ENCODE measurements around a stretch of chr5.

- PRO-cap = no peak
- RAMPAGE, long total RNA, 4 experiments = no peak in any of the 4 experiments
Observed at GRCh38 chr5:243267-244415, 25.5 kb downstream of the SDHA start.

DNA sequence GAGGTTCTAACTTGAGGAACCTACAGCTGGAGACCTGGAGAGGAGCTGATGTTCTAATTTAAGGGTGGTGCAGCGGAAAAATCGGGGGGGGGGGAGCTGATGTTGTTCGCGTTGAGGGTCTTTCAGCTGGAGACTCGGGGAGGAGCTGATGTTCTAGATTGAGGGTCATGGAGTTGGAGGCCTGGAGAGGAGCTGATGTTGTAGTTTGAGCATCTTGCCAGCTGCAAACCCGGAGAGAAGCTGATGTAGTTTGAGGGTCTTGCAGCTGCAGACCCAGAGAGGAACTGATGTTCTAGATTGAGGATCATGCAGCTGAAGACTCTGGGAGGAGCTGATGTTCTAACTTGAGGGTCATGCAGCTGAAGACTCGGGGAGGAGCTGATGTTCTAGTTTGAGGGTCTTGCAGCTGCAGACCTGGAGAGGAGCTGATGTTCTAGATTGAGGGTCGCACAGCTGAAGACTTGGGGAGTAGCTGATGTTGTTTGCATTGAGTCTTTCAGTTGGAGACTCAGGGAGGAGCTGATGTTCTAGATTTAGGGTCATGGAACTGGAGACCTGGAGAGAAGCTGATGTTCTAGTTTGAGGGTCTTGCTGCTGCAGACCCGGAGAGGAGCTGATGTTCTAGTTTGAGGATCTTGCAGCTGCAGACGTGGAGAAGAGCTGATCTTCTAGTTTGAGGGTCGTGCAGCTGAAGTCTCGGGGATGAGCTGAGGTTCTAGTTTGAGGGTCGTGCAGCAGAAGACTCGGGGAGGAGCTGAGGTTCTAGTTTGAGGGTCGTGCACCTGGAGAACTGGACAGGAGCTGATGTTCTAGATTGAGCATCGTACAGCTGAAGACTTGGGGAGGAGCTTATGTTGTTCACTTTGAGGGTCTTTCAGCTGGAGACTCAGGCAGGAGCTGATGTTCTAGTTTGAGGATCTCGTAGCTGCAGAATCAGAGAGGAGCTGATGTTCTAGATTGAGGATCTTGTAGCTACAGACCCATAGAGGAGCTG, 11.0 kb downstream of the PDCD6 start:
- PRO-cap = no peak
- RAMPAGE, long total RNA, 4 experiments = start-site peak on the plus strand in 2 of 4 experiments, centred at positions 412 to 694 of the sequence, 11 to 16 reads per replicate

- PRO-cap = no peak
- RAMPAGE, long total RNA, 4 experiments = no peak in any of the 4 experiments
Observed at GRCh38 chr5:377303-377579, 55.7 kb downstream of the AHRR start.

- PRO-cap = no peak
- RAMPAGE, long total RNA, 4 experiments = no peak in any of the 4 experiments
Observed at GRCh38 chr5:413368-413879, 29.6 kb upstream of the EXOC3 start.

- PRO-cap = no peak
- RAMPAGE, long total RNA, 4 experiments = no peak in any of the 4 experiments
Observed at GRCh38 chr5:474706-475535, 31.9 kb downstream of the EXOC3 start.

GRCh38 chr5:522906-523749, 1.1 kb downstream of the SLC9A3 start:
- PRO-cap = bidirectional peak, plus-strand start at chr5:523326, minus-strand start at chr5:523178
- RAMPAGE, long total RNA, 4 experiments = no peak in any of the 4 experiments

DNA sequence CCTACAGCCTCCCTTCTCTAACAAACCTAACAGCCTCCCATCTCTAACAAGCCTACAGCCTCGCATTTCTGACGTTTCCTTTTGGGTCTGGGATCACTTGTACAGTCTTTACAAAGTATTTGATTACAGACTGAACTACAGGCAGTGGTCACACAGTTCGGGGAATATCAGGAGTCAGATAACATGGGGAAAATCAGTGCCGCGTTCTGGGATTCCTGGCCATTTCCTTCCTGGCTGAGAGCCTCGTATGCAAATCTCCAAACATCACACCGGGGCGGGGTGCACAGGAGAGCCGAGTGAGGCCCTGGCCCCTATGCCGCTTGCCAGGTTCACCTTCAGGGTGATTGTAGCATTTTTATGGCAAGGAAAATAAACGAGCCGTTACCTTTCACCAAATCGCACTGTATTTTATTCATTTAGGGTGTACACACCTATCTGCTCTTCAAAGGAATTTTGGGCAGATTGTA, 29.6 kb upstream of the SLC9A3 start:
- PRO-cap = no peak
- RAMPAGE, long total RNA, 4 experiments = no peak in any of the 4 experiments

DNA sequence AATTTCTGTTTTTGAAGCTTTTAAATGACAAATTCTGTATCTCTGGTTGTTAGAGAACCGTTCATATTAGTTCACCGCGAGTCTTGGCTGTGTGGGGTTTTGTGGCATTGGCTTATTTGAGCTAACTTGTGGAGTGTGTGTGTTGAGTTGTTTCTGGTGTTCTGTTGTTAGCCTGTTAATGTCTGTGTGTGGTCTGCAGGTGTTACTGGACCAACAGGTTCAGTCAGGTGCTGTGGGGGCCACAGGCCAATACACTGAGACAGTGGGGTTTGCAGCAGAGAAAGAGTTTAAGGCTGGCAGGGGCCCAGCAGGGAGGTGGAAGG, 840 bp downstream of the CEP72 start:
- PRO-cap = no peak
- RAMPAGE, long total RNA, 4 experiments = no peak in any of the 4 experiments

GRCh38 chr5:613753-614202, 1.6 kb downstream of the CEP72 start:
- PRO-cap = no peak
- RAMPAGE, long total RNA, 4 experiments = no peak in any of the 4 experiments

GRCh38 chr5:620033-620475, 7.9 kb downstream of the CEP72 start:
- PRO-cap = no peak
- RAMPAGE, long total RNA, 4 experiments = no peak in any of the 4 experiments

- PRO-cap = no peak
- RAMPAGE, long total RNA, 4 experiments = no peak in any of the 4 experiments
Observed at GRCh38 chr5:671897-672643, 21.1 kb downstream of the TPPP start.

- PRO-cap = no peak
- RAMPAGE, long total RNA, 4 experiments = start-site peak on the minus strand in 2 of 4 experiments, at chr5:710803-711511 at its widest, 23 to 52 reads per replicate
Observed at GRCh38 chr5:710653-711908, 17.9 kb upstream of the TPPP start.

DNA sequence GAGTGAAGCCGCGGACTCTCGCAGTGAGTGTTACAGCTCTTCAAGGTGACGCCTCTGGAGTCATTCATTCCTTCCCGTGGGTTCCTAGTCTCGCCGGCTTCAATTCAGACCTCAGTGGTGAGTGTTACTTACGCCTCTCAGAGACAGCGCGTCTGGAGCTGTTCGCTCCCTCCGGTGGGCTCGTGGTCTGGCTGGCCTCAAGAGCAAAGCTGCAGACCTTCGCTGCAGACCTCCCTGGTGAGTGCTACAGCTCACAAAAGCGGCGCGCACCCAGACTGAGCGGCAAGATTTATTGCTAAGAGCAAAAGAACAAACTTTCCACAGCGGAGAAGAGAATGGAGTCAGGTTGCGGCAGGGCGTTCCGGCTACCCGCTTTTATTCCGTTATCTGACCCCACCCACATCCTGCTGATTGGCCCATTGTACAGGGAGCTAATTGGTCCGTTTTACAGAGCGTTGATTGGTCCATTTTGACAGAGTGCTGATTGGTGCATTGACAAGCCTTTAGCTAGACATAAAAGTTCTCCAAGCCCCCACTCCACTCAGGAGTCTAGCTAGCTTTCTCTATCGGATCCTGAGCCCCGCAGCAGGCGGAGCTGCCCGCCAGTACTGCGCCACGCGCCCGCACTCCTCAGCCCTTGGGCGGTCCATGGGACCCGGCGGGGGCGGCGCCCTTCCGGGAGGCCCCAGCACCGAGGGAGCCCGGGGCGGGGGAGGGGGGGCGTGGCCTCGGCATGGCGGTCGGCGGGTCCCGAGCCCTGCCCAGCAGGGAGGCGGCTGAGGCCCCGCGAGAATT, 7.1 kb downstream of the ZDHHC11B start:
- PRO-cap = unidirectional peak, minus-strand start at position 350 of the sequence
- RAMPAGE, long total RNA, 4 experiments = start-site peak on the minus strand in 1 of 4 experiments, centred at positions 137 to 244 of the sequence, 6 to 23 reads per replicate

- PRO-cap = no peak
- RAMPAGE, long total RNA, 4 experiments = no peak in any of the 4 experiments
Observed at GRCh38 chr5:870166-870655, 19.4 kb upstream of the ZDHHC11 start.

- PRO-cap = no peak
- RAMPAGE, long total RNA, 4 experiments = no peak in any of the 4 experiments
Observed at GRCh38 chr5:963438-964799, 44.7 kb upstream of the NKD2 start.

GRCh38 chr5:1075278-1075858, 36.5 kb downstream of the SLC12A7 start:
- PRO-cap = no peak
- RAMPAGE, long total RNA, 4 experiments = no peak in any of the 4 experiments

DNA sequence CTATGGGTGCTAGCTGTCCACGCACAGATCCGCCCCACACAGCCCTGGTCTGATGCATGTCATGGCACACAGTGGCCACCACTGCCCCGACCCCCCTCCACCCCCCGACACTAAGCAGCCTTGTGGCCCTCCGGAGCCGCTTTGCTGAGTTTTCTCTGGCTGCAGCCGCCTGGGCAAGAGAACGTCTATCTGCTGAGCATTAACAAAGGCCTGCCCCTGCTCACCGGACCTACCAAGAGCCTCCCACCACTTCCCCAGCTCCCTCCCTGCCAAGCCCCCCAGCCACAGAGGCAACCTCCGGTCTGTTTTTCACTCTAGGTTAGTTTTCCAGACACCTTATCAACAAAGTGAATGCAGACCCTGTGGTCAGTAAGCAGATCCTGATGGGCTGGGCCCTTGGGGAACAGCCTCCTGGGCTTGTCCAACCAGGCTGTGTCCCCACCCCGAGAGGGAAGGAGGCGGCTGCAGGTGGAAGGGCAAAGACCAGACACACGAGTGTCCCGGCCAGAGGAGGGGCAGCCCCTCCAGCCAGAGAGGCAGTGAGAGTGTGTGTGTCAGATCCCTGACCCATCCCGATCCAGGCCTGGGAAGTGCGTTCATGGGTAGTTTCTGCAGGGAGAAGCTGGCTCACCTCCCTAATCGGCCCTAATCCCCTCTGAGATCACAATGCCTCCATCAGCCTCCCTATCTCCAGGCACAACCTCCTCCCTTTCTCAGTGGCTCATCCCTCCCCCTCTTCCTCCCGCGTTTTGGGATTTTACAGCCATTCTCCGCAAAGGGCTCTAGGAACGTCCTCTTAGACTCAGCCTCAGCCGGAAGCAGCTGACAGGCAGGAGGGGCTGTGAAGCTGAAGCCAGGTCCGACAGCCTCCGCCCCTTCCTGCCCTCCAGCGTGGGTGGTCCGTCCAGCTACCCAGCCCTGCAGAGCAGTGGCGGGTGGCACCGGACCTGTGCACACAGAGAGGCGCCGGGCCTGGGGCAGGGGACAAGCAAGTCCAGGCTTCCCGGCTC, 9.9 kb downstream of the SLC12A7 start:
- PRO-cap = unidirectional peak, plus-strand start at position 494 of the sequence; bidirectional peak, plus-strand start at position 928 of the sequence, minus-strand start at position 820 of the sequence
- RAMPAGE, long total RNA, 4 experiments = no peak in any of the 4 experiments

DNA sequence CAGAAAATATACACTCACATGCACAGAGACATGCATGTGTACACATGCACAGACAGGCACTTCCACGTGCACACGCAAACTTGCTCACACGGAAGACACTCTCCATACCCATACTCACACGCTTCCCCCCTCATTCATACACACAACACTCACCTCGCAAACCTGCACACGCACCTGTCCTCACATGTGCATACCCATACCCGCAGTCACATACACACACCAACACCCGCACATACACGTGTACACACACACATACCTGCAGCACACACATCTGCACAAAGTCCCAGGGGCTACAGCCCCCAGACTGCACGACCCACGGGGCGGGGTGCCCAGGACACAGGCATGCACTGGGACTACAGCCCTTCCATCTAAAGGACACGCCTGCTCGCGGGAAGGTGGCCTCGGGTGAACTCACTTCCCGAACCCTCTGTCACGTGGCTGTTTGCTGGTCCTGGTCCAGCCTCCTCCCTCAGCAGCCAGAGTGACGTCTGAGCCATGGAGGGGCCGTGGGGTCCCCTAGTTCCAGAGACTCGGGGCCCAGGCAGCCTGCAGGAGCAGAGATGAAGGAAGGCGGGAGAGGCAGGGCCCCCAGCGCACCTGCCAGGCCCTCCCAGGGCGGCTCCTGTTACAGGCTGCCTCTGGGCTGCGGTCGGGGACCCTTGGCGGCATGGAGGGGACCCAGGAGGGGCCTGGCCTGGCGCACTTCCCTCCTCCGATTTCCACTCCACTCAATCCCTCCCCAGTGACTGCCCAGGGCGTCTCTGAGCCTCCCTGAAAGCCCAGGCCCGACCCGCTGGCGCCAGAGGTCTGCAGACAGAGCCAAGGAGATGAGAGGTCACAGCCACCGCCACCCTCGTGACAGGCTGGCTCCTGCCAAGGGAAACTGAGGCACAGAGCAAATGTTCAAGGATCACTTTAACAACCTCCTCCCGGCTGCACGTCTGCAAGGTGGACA, 8.2 kb downstream of the SLC12A7 start:
- PRO-cap = unidirectional peak, plus-strand start at position 479 of the sequence; unidirectional peak, plus-strand start at position 525 of the sequence
- RAMPAGE, long total RNA, 4 experiments = no peak in any of the 4 experiments

DNA sequence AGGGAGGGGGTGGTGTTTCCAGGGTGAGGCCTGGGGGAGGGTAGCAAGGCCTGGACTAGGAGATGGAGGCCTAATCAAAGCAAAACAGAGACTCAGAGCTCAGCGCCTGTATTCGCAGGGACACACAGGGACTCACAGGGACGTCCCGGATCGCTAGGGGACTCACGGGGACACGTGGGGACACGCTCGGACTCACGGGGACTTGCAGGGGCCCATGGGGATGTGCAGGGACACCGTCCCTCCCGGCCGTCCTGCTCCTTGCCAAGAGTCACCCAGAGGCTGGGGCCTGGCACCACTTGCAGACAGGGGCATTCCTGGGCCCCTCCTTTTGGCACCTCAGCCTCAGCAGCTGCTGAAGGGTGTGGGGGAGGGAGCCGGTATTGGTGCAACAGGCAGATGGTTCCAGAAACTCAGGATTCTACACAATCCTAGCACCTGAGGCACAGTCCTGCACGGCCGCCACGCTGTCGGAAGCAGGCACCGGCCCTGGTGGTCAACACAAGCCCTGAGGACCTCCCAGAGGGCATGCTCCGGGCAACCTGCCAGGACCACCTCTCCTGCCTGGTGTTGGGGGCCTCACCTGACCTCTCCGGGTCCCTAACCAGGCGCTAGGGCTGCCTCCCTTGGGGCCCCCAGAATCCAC, 19.3 kb upstream of the SLC12A7 start:
- PRO-cap = no peak
- RAMPAGE, long total RNA, 4 experiments = no peak in any of the 4 experiments

- PRO-cap = bidirectional peak, plus-strand start at chr5:1240035, minus-strand start at chr5:1239726
- RAMPAGE, long total RNA, 4 experiments = no peak in any of the 4 experiments
Observed at GRCh38 chr5:1239584-1239813, 14.3 kb downstream of the SLC6A18 start.